Liver (tissue), 9 donors: ENCODE data around the genes OR6V1, OR2F2 and ZNF282.

DNA sequence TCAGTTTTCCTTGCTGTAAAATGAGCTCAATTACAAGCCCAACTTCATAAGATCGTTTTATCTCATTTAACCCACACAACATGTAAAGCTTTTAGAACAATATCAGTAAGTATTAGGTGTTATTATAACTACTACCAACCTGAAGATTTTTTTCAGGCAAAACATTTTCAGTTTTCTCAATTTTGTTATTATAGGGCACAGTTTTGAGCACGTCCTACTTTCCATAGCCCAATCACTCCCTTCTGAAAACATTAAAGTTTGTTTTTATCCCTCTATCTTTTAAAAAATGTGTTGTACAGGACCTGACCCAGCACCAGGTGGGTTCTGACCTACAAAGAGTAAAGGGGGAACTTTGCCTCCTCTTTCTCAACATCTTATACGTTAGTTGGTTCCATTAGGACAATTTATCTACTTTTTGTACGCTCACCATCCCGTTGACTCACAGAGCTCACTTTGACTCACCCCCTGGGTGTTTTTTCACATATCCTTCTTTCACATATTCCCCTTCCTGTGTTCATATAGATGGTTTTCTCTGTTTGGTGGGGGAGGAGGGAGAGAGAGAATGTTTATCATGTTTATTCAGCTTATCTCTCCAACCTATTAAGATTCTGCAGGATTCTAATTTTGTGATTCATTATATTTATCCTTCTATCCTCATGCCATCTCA lies 36.9 kb downstream of the PRSS2 start:
- PRO-cap, 5 experiments, result peak in 1 of 5 experiments; most common minus-strand start position 455 of the sequence (in 1)
- RAMPAGE, long total RNA, 2 experiments, result no peak in any of the 2 experiments
- RRBS, result no CpG with 5 or more reads among the region's 5 CpGs

GRCh38 chr7:143052110-143052538 lies at the start of gene OR6V1:
OR6V1 (plus strand) TSS chr7:143052341.
- PRO-cap, 5 experiments, result no peak in any of the 5 experiments
- RAMPAGE, long total RNA, 2 experiments, result no peak in any of the 2 experiments
- RRBS, result no CpG with 5 or more reads among the region's 5 CpGs

DNA sequence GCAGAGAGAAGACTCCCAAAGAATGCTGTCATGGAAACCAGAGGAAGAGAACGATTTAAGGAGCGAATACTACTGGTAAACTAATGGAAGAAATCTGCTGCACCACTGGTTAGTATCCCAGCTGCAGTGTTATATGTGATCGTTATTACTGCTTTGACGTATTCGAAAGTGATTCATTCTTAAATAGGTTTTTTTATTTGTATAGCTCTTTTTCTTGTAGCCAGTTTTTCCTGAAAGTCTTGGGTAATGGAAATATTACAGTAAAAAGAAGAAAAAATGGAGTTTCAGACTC lies 1.3 kb downstream of the CASP2 start:
- PRO-cap, 5 experiments, result no peak in any of the 5 experiments
- RAMPAGE, long total RNA, 2 experiments, result no peak in any of the 2 experiments
- RRBS, result no CpG with 5 or more reads among the region's 5 CpGs

- PRO-cap, 5 experiments, result no peak in any of the 5 experiments
- RAMPAGE, long total RNA, 2 experiments, result no peak in any of the 2 experiments
- RRBS, result 65% methylated on average over 2 of the region's 15 CpGs
Observed at GRCh38 chr7:143382725-143383669, 1.9 kb downstream of the ZYX start.

DNA sequence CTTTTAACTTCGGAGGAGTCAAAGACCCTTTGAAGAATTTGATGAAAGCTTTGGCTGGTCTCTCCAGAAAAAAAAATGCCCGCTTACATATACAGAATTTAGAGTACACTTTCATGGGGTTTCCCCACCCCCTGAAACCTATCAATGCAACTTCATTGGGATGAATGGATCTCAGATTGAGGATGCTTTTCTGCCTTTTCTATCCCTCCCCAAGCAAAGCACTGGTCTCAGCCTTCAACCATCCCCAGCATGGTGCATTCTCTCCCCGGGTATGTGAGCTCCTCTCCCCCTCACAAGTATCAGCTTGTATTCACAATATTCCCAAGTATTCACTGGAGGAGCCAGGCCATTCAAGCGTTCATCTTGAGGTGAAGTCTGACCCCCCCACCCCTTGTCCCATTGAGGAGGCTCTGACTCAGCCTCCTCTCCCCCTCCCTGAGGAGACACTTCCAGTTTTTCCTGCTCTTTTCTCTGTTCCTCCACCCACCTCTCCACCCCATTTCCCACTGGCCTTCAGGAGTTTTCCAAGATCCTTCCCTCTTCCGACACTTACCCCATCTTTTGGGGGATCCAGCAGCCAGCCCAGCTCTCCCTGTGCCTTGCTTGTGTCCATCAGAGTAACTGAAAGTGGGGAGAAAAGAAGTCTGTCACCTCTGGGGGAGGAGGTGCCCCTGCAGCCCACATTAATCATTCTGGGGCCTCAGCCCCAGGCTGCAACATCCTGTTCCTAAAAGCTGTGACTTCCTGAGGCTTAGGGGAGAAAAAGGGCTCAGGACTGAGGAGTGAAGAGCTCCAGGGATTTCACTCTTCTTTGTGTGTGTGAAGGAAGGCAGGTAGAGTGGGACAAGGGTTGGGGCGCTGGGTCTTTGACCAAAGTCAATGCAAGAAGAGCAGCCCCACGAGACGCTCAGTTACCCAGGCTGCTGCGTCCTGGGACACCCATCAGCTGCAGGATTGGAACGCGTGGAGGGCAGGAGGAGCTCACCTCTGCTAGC lies 1.3 kb downstream of the EPHA1 start:
- PRO-cap, 5 experiments, result no peak in any of the 5 experiments
- RAMPAGE, long total RNA, 2 experiments, result no peak in any of the 2 experiments
- RRBS, result no CpG with 5 or more reads among the region's 11 CpGs

- PRO-cap, 5 experiments, result no peak in any of the 5 experiments
- RAMPAGE, long total RNA, 2 experiments, result no peak in any of the 2 experiments
- RRBS, result no CpG with 5 or more reads among the region's 2 CpGs
Observed at GRCh38 chr7:143934874-143935356, at the start of gene OR2F2. OR2F2 (plus strand) TSS chr7:143935233.

- PRO-cap, 5 experiments, result no peak in any of the 5 experiments
- RAMPAGE, long total RNA, 2 experiments, result no peak in any of the 2 experiments
- RRBS, result no CpG with 5 or more reads among the region's 3 CpGs
Observed at GRCh38 chr7:144363025-144363393, 7.8 kb downstream of the ARHGEF5 start.

DNA sequence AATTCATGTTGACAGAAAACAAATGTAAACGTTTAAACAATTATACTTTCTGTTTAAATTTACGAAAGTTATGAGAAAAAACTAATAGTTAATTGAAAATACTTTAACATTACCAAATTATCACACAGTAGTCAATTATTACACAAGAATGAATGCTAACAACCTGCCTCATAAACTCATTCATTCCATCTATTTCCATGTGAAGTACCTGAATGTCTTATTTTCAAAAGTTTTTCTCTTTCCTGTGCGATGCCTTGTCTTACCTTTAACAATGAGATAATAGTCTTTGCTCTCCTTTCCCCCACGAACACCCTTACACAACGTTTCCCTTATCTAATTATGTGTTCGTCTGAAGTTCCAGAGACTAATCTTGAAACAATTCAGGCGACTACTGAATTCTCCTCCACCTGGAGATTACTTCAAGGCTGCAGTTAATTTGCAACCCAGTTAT lies 1.5 kb downstream of the TPK1 start:
- PRO-cap, 5 experiments, result no peak in any of the 5 experiments
- RAMPAGE, long total RNA, 2 experiments, result no peak in any of the 2 experiments
- RRBS, result no CpG with 5 or more reads among the region's 7 CpGs

GRCh38 chr7:144842089-144843057 lies 6.5 kb upstream of the TPK1 start:
- PRO-cap, 5 experiments, result peak in 1 of 5 experiments; most common plus-strand start chr7:144842834 (in 1)
- RAMPAGE, long total RNA, 2 experiments, result no peak in any of the 2 experiments
- RRBS, result no CpG with 5 or more reads among the region's 11 CpGs

GRCh38 chr7:145523586-145524071 lies 593.0 kb upstream of the CNTNAP2 start:
- PRO-cap, 5 experiments, result peak in 1 of 5 experiments; most common minus-strand start chr7:145523834 (in 1)
- RAMPAGE, long total RNA, 2 experiments, result no peak in any of the 2 experiments
- RRBS, result no CpG with 5 or more reads among the region's 6 CpGs

DNA sequence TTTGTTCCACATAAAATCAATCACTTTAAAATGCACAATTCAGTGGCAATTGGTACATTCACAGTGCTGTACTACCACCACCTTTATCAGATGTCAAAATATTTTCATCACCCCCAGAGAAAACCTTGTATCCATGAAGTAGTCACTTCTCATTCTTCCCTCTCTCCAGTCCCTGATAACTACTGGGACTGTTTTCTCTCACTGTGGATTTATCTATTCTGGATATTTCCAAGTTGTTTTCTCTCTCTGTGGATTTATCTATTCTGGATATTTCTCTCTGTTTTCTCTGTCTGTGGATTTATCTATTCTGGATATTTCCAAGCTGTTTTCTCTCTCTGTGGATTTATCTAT lies 435.4 kb upstream of the CNTNAP2 start:
- PRO-cap, 5 experiments, result no peak in any of the 5 experiments
- RAMPAGE, long total RNA, 2 experiments, result no peak in any of the 2 experiments

DNA sequence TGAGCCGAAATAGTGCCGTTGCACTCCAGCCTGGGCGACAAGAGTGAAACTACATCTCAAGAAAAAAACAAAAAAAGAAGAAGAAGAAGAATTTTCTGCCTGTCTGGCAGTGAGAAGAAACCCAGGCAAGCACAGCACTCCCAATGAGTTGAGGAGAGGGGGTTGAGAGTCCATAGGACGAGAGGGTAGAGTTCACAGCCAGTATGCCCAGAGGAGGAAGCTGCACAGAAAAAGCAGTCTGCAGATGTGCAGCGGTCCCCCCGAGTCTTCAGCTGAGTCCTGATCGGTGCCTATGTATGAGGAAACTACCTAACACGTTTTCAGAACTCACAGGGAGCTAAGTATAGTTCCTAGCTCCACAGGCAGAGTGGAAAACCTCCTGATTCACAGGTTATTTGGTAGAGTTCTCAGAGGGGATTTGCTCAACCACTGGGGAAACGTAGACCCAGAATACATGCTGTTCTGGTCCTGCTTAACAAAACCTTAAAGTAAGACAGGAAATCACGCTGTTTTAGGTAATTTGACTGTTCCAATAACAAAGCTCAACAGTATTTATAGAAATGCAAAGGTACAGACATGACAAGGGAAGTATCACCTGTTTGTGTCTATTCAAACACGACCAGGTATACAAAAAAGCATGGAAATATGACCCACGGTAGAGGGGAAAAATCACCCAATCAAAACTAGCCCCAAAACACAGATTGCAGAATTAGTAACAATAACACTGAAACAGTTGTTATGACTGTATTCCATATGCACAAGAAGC lies 271.2 kb upstream of the CNTNAP2 start:
- PRO-cap, 5 experiments, result no peak in any of the 5 experiments
- RAMPAGE, long total RNA, 2 experiments, result no peak in any of the 2 experiments
- RRBS, result no CpG with 5 or more reads among the region's 12 CpGs

DNA sequence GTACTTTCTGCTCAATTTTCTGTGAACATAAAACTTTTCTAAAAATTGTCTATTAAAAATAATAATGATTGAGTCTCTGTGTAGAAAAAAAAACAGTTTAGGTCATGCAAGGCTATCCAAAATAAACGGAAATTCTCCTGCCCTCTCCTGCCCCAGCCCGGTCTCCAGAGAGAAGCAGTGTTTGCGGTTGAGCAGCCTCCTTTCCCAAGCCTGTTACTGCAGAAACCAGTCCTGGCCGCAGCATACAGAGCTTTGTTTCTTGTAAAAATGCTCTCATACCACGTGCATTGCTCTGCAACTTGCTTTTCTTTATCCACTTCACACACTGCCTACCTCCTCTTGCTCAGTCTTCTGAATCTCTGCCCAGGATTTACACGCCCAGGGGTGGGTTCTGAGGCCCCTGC lies 34.4 kb upstream of the CUL1 start:
- PRO-cap, 5 experiments, result no peak in any of the 5 experiments
- RAMPAGE, long total RNA, 2 experiments, result no peak in any of the 2 experiments
- RRBS, result no CpG with 5 or more reads among the region's 6 CpGs

DNA sequence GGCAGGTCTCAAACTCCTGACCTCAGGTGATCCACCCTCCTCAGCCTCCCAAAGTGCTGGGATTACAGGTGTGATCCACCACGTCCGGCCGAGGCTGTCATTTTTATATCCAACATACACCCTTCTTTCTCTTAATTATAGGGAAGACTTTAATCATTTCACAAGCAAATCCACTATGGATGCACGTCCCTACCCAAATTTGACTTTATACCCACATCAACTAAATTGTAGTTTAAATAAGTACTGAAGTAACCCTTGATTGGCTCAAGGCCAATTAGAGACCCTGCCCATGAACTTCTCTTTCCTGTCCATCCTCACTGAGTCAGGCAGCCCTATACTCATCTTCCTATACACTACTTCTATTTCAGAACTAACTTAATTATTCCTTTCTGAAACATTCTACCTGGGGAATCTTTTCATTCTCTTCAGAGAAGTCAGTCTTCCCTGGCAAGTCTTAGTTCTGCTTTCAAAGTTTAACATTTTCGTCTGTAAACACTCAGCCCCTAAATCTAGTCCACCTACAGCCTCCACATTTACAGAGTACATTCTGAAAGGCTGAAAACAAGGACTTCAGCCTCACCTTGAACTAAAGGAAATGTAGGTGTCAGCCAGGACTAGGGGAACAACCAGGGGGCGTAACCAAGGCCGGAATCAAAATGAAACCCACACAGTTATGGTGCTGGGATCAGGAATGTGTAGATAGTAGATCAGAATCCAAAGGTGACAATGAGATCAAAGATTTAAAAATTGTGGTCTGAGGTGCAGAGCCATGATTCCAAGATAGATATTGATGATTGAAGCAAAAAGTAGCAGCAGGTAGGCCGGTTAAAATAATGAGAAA lies 78.0 kb downstream of the CUL1 start:
- PRO-cap, 5 experiments, result no peak in any of the 5 experiments
- RAMPAGE, long total RNA, 2 experiments, result no peak in any of the 2 experiments
- RRBS, result no CpG with 5 or more reads among the region's 8 CpGs

DNA sequence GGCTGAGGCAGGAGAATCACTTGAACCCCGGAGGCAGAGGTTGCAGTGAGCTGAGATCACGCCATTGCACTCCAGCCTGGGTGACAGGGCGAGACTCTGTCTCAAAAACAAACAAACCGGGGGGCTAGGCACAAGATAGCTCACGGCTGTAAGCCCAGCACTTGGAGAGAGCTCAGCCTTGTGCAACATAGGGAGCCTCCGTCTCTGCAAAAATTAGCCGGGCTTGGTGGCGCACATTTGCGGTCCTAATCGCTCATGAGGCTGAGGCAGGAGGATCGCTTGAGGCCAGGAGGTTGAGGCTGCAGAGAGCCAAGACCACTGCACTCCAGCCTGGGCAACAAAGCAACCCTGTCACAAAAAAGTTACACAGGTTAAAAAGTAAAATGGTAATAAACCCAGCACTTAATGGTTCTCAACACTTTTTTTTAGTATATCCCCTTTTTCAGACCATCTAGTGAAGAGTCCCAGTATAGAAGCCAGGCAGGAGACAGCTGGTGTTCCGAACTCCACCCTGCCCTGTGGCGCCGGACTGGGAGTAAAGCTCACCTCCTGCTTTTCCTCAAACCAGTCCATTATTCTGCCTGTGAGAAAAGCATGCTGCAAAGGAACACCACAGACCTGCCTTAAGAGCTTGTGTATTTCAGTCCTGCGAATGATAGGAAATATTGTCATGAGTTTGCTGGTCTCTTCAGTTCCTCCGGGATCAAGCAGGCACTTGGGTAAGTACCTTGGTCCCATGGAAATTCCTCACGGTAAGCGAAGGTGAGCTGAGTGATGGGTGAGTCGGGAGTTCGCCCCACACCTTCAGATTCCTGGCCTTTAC lies 81.1 kb downstream of the EZH2 start:
- PRO-cap, 5 experiments, result no peak in any of the 5 experiments
- RAMPAGE, long total RNA, 2 experiments, result no peak in any of the 2 experiments
- RRBS, result 96% methylated on average over 2 of the region's 20 CpGs

DNA sequence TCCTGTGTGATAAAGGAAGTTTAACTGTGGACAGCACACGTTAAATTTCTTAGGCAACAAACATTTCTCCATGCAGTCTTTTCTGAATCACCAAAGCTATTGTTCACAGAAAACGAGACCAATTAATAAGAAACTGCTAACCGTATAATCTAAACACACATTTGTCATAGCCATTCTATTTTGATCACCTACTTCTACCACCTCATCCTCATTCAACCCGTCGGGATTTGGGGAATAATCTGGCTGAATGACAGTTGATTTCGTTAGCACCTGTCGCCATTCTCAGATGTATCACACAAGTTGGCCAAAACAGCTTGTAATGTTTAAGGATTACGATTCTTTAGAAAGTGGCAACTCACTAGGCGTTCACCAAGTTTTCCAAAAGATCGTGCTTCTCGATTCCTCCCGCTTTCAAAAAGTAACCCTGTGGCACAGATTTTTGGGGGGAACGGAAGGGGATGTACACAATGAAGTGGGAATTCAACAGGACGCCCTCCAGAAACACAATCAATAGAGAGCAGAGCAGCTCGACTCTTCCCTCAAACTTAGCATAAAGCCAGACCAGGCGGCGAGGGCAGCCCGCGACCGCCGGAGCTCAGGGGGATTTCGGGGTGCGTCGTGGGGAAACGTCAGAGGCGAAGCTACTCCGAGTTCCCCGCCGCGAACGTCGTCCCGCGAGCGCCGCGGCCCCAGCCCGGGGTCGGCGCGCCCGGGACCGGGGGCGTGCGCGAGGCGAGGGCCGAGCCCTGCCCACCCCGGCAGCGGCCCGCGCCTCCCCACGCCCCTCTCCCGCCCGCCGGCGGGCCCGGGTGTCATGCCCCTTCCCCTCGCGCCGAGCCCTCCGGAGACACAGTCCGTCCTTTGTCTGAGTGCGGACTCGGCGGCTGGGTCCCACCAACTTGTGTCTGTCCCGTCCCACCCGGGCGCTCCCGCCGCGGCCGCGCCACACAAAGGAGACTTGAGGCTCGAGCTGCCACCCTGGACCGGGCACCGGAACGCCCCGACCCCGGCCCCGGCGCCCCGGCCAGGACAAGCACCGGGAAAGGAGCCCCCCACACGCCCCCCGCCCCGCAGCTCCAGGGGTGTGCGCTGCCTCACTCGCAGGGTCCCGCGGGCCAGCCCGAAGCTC lies 889 bp downstream of the EZH2 start:
- PRO-cap, 5 experiments, result no peak in any of the 5 experiments
- RAMPAGE, long total RNA, 2 experiments, result no peak in any of the 2 experiments
- RRBS, result 1% methylated on average over 47 of the region's 92 CpGs

DNA sequence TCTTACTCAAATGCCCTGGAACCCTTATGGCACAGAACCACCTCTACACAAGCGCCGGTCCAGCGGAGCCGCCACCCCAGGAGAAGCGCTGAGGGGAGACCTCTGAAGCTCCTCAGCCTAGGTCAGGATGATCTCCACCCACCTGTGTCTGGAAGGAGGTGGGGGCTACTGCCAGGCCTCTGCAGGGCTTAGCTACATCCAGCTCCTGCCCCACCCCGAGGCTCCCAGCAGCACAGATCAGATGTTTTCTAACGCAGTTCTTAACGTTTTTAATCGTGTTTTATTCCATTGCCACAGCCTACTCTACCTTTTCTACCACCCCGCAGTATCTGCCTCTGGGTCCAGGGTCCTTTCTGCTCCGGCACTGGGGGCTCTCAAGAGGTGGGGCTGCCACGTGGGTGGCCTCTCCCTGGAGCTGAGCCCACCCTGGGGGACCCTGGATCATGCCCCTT lies 25.5 kb downstream of the PDIA4 start:
- PRO-cap, 5 experiments, result peak in 2 of 5 experiments; most common minus-strand start position 236 of the sequence (in 2)
- RAMPAGE, long total RNA, 2 experiments, result no peak in any of the 2 experiments
- RRBS, result no CpG with 5 or more reads among the region's 12 CpGs

GRCh38 chr7:149071629-149072278 lies 18.8 kb downstream of the ZNF786 start:
- PRO-cap, 5 experiments, result no peak in any of the 5 experiments
- RAMPAGE, long total RNA, 2 experiments, result no peak in any of the 2 experiments
- RRBS, result 80% methylated on average over 10 of the region's 42 CpGs

DNA sequence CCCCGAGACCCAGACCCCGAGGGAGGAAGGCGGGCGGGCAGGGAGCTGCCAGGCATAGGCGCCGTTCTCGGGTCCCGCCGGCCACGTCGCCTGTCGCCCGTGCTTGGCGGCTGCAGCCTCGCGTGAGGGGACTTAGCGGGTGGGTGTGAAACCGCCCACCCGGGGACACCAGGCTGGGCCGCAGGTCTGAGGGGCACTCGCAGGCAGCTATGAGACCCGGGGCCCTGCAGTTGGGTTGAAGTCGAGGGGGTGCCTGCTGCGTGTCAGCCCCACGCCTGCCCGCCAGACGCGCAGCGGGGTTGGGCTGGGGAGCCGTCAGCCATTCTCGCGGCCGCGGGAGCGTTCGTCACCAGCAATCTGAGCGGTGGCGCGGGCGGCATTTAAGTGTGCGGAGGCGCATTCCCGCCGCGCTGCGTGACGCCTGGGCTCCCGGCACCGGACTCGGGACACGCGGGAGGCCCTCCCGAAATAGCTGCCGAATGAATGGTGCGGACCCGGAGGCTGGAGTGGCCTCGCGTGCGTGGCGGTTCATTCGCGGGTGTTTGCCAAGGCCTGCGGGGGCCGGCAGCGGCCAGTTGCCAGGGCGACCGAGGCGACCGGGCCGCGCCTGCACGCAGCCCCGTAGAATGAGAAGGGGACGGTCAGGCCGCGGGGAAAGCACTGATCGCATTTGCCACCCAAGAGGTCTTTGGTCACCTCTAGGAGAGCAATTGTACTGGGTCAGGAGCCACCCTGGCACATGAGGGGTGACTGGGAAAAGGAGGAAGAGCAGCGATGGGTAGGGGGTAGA lies 740 bp downstream of the ZNF398 start:
- PRO-cap, 5 experiments, result peak in 2 of 5 experiments; most common minus-strand start position 359 of the sequence (in 1)
- RAMPAGE, long total RNA, 2 experiments, result no peak in any of the 2 experiments
- RRBS, result 1% methylated on average over 37 of the region's 78 CpGs

GRCh38 chr7:149195067-149196225 lies at the start of gene ZNF282:
ZNF282 (plus strand) TSS chr7:149195546.
- PRO-cap, 5 experiments, result peak in 4 of 5 experiments; most common plus-strand start chr7:149195507 (in 3); most common minus-strand start chr7:149195741 (in 1)
- RAMPAGE, long total RNA, 2 experiments, result no peak in any of the 2 experiments
- RRBS, result 2% methylated on average over 50 of the region's 101 CpGs